ENCODE measurements around the gene NPAS2.

- PRO-cap, 7 experiments: no peak in any of the 7 experiments
Observed at GRCh38 chr2:99402471-99403316, 65.5 kb downstream of the EIF5B start.

DNA sequence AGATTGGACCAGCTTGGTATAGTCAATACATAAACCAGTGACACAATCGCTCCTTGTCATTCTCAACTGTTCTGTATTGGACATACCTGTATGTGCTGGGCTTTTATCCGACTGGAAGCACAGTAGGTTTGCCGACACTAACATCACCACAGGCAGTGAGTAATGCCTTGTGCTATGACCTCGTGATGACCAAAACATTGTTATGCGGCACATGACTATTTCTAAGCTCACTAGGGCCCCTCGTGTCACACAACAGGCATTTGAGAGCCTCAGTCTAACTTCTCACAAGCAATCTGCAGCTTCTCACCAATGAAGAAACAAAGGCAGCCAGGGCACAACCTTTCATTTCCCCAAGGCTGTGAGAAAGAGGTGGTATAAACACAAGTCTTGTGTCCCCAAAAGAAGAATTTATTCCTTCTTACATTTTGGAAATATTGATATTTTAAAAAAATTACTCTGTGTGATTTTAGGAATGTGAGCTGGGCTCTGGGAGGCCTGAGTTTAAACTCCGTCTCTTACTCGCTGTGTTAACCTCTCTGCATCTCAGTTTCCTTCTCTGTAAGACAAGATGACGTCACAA, 320.7 kb downstream of the AFF3 start:
- PRO-cap, 7 experiments: no peak in any of the 7 experiments

DNA sequence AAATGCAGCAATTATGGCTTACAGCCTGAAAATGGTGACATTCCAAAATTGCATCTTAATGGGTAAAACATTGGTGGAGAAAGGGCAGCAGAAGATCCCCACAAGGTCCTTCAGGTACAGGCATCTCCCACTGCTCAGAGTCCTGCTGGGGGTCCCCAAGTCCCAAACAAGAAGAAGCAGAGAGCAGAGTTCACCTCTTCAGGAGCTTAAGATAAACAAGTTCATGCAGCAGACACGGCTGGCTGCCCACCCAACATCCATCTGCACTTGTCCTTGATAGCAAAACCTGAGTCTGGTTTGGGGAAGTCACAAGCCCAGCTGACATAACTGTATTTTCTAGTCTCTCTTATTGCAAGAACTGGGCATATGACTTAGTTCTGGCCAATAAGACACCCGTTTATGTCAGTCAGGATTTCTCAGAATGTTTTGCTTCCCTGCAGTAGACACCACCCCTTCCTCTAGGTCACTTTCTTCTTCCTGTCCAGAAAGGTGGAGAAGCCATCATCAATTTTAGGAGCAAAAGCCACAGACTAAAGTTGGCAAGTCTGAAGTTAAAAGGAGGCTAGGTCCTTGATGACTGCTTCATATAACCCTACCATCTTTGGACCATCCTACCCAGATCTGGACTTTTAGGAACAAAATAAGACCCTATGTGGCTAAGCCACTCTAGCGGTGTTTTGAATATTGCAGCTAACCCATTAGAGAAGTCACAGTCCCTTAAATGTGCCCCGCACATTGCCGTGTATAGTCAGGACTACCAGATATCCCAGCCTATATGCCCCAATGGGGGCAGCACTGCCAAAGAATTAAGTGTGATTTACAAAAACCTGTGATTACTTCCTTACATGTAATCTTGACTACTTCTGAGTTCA, 31.6 kb downstream of the AFF3 start:
- PRO-cap, 7 experiments: no peak in any of the 7 experiments

GRCh38 chr2:100193447-100193993, 51.1 kb upstream of the AFF3 start:
- PRO-cap, 7 experiments: no peak in any of the 7 experiments

GRCh38 chr2:100197505-100198046, 55.2 kb upstream of the AFF3 start:
- PRO-cap, 7 experiments: no peak in any of the 7 experiments

- PRO-cap, 7 experiments: no peak in any of the 7 experiments
Observed at GRCh38 chr2:100243309-100243509, 79.1 kb downstream of the LONRF2 start.

- PRO-cap, 7 experiments: peak in 6 of 7 experiments; most common plus-strand start chr2:100820148 (in 3); most common minus-strand start chr2:100820038 (in 1)
Observed at GRCh38 chr2:100819815-100820674, at the start of gene NPAS2. TSS of gene NPAS2 (plus strand) at chr2:100820139.

GRCh38 chr2:100924690-100925602, 77.1 kb upstream of the RPL31 start:
- PRO-cap, 7 experiments: peak in 7 of 7 experiments; most common plus-strand start chr2:100925155 (in 5); most common minus-strand start chr2:100924828 (in 7)

DNA sequence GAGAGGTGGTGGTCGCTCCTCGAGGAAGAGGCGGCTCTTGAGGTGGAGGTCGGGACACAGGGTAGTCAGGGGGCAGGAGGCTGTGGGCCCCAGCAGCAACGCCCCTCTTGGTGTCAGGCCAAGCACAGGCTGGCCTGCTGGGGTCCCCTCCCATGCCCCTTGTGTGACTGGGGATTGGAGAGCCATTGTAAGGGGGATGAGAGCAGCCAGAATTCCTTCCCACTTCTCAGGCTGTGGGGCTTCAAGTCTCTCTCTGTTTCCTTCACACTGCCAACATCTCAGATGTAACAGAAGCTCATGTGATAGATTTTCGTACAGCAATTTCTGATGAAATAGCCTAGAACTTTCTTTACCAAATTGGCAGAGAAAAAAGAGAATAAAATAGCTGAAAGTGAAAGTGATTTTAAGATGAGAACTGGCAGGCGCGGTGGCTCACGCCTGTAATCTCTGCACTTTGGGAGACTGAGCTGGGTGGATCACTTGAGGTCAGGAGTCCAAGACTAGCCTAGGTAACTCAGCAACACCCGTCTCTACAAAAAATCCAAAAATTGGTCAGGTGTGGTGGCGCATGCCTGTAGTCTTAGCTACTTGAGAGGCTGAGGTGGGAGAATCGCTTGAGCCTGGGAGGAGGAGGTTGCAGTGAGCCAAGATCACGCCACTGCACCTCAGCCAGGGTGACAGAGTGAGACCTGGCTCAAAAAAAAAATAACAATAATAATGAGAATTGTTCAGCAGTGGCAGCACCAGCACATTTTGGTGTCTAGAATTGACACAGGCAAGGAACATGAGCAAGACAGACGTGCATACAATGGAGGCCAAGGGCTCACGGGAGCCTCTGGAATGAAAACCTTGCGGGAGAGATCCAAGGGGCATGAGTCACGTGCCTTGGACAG, 61.0 kb upstream of the RPL31 start:
- PRO-cap, 7 experiments: no peak in any of the 7 experiments

GRCh38 chr2:100978448-100979157, 23.5 kb upstream of the RPL31 start:
- PRO-cap, 7 experiments: no peak in any of the 7 experiments

- PRO-cap, 7 experiments: no peak in any of the 7 experiments
Observed at GRCh38 chr2:101109461-101110251, 41.5 kb downstream of the TBC1D8 start.

DNA sequence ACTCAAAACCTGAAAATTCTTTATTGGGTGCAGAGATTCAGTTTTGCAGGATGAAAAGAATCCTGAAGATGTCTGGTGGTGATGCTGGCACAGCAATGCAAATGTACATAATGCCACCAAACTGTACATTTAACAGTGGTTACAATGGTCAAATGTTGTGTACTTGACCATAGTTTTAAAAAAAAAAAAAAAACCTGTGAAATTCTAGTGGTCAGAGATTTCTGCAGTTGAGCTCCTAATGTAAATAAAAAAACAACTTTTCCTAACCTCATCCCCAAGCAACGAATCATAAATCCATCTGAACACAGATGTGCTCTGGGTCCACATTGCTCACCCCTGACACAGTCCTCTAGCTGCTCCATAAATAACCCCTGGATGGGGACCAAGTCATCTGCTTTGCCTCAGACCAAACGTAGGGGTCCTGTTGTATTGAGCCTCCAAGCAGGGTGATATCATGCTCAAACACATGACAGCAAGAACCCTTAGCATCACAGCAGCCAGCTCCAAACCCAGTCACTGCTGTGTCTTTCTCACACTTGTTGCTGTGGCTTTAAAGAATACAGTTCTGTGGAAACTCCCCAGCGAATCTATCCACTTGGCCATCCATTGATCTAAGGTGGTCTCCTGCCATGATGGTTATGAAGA, 39.3 kb downstream of the TBC1D8 start:
- PRO-cap, 7 experiments: no peak in any of the 7 experiments

DNA sequence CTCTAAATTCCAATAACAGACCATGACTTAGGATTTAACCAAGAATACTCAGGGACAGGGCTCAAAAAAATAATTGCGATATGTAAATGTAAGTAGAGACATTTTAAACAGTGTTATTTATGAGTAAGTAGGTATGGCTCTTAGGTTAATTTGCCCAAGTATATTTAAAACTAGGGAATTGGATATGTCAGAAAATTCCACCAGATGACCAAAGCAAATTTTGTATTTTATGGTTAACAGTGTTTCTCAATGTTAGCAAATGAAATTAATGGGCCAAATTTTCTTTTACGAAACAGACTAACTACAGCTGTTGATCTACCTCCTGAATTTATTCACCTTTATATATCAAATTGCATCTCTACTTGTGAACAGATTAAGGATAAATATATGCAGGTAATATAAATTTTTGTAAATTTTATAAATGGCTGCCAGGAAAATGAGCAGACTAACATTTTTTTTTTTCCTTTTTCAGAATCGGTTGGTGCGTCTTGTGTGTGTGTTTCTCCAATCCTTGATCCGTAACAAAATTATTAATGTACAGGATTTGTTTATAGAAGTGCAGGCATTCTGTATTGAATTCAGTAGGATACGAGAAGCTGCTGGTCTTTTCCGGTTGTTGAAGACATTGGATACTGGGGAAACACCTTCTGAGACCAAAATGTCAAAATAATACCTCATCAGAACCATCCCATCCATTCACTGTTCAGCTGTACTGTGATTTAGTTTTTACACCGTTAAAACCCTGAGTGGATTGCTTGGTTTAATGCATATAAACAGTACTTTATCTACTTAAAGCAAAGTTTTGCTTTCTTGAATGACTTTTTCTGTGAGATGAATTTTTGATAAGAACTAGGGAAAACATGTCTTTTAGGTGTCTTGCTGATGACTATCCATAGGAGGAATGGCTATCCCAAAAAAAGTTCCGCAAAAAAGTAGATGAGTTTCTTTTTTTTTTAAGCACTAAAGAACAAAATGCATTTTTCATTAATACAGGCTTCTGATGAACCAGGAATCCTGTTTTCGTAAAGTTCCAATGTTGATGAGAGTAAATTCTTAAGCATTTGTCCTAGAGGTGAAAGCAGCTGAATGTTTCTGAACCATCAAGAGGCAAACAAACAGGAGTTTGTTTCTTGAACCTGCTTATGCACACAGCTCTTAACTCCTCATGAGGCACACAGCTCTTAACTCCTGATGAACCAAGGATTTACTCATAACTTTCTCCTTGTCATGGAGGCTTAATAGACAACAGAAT, 16.5 kb downstream of the CNOT11 start:
- PRO-cap, 7 experiments: peak in 1 of 7 experiments; most common plus-strand start position 885 of the sequence (in 1); most common minus-strand start position 704 of the sequence (in 1)

- PRO-cap, 7 experiments: peak in 7 of 7 experiments; most common plus-strand start chr2:101307102 (in 4); most common minus-strand start chr2:101306891 (in 2)
Observed at GRCh38 chr2:101306287-101307162, 2.0 kb downstream of the RNF149 start.

DNA sequence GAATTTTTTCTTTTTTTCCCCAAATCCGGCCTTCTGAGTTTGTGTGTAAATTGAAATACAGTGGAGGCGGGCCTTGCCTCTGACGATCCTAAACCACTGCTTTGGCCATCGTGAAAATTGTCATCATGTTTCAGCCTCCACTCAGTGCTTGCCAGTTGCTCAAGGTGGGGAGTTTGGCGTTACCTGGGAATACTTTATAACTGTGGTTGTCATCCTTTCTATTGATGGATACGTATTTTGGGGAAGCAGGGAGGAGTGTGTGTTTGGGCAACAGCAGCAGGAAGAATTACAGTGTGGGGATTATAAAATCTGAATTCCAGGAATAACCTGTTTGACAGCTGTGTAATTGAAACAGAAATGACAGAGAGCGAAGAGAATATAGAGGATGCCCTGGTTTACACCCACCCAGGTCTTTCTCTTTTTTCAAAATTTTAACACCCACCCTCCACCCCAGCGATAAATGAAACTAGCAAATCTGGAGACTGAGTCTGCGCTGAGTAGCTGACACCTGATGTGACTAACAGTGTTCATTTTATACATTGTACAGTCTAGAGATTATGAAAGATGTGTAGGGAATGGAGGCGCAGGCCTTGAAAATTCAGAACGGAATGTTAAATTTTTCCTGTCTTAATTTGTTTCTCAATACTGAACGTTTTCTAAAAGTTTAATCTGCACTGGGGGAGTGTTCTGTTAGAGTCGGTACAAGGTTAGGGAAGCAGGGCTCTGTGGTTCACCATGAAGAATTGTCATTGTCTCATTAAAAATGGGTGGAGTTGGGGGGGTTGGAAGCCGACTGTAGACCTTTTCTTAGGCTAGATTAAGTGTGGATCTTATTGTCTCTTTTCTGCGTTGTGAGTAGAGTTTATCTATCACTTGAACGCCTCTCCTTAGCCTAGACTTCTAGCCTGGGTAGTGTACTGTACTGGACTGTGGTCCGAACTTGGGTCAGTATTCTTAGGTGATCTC, 1.6 kb downstream of the MAP4K4 start:
- PRO-cap, 7 experiments: peak in 2 of 7 experiments; most common plus-strand start position 140 of the sequence (in 1); most common minus-strand start position 353 of the sequence (in 2)

DNA sequence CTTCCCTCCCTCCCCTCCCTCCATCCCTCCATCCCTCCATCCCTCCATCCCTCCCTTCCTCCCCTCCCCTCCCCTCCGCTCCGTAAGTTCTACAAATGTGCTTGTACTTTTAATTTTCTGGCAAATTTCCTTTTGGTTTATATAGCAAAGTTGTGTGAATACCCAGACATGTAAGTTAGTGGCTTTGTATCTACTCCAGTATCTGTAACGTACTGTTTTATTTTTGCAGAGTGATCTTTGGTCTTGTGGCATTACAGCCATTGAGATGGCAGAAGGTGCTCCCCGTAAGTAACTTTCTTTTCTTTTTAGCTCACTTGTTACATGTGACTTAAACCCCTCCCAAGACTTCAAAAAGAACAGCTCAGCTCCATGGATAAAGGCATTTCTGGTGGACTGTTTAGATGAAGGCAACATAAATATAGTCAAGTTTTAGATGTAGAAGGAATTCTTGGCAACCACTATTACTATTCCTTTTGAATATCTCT, 136.7 kb downstream of the MAP4K4 start:
- PRO-cap, 7 experiments: no peak in any of the 7 experiments

- PRO-cap, 7 experiments: no peak in any of the 7 experiments
Observed at GRCh38 chr2:101845896-101846653, 145.7 kb upstream of the IL1R2 start.

GRCh38 chr2:101866205-101866655, 125.5 kb upstream of the IL1R2 start:
- PRO-cap, 7 experiments: no peak in any of the 7 experiments

GRCh38 chr2:101893432-101894391, 98.0 kb upstream of the IL1R2 start:
- PRO-cap, 7 experiments: no peak in any of the 7 experiments

DNA sequence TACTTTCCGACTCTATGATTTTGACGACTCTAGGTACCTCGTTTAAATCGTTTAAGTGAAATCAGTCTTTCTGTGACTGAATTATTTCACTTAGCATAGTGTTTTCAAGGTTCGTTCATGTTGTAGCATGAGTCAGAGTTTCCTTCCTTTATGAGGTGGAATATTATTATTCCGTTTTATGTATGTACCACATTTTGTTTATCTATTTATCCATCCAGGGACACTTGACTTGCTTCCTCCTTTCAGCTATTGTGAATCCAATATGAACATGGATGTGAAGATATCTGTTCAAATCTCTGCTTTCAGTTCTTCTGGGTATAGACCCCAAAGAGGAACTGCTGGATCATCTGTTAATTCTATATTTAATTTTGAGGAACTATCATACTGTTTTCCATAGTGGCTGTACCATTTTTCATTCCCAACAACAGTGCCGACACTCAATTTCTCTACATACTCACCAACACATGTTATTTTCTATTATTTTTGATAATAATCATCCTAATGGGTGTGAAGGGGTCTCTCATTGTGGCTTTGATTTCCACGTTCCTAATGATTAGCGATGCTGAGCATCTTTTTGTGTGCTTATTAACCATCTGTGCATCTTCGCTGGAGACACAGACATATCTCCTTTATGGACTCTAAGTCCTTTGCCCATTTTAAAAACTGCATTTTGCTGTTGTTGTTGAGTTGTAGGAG, 19.3 kb downstream of the IL1R2 start:
- PRO-cap, 7 experiments: no peak in any of the 7 experiments